ENCODE measurements around a stretch of chr21.

GRCh38 chr21:45266512-45267036 lies 21.1 kb downstream of the POFUT2 start:
- PRO-cap = no peak

DNA sequence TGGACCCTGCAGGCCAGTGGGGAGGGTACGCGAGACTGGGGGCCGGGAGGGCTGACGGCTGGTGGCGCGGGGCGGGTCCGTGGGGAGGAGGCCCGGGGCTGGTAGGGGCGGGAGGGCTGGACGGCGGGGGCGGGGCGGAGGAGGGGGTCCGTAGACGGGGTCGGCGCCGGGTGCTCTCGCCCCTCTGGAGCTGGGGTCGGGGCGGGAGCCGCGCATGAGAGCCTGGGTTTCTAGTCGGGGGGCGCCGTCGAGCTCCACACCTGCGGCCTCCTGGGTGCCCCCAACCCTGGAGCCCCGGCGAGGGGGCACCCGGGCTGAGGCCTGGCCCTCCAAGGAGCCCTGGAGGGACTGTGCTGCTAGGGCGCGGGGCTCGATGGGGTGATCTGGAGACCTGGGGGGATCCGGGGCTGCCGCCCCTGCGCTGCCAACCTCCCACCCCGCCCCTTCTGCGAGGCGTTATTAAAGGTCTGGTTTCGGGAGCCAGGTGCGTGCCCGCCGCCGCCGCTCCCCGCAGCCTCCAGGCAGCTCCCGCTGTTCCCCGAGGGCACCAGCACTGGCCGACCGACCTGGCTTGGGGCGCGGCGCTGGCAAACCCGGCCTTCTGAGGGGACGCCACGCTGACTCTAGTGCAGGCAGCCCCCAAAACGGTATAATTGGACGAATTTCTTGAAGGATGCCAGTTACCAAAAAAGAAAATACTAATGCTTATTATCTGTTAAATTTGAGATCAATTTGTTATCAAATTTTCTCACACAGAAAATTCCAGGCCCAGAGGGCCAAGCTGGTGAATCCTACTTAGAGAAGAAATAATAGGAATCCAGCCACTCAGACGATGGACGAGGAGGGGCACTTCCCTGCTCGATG lies 757 bp upstream of the POFUT2 start:
- PRO-cap = no peak

DNA sequence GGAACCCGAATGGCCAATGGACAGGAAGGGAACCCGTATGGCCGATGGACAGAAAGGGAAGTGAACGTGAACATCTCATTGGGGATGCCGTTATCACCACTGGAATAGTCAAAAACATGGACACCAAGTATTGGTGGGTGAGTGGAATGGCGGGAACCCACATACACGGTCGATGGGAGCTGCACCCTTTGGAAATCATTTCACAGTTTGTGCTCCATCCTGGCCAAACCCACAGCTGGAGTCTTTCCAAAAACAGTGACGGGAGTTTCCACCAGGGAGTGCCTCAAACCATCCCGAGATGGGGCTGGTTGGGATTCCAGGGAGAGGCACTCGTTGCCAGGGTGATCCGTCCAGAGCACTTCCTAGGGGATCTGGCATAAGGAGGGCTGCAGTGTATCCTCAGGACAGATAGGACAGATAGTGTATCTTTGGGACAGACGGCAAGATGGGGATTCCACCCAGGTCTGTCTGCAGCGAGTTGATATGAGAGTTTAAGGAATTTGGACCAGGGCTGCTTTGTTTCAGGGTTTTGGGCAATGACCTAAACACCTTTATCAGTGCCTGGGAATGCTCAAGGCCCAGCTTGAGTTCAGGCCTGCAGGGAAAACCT lies 3.2 kb upstream of the POFUT2 start:
- PRO-cap = no peak

GRCh38 chr21:45317442-45318216 lies 29.9 kb upstream of the POFUT2 start:
- PRO-cap = no peak

DNA sequence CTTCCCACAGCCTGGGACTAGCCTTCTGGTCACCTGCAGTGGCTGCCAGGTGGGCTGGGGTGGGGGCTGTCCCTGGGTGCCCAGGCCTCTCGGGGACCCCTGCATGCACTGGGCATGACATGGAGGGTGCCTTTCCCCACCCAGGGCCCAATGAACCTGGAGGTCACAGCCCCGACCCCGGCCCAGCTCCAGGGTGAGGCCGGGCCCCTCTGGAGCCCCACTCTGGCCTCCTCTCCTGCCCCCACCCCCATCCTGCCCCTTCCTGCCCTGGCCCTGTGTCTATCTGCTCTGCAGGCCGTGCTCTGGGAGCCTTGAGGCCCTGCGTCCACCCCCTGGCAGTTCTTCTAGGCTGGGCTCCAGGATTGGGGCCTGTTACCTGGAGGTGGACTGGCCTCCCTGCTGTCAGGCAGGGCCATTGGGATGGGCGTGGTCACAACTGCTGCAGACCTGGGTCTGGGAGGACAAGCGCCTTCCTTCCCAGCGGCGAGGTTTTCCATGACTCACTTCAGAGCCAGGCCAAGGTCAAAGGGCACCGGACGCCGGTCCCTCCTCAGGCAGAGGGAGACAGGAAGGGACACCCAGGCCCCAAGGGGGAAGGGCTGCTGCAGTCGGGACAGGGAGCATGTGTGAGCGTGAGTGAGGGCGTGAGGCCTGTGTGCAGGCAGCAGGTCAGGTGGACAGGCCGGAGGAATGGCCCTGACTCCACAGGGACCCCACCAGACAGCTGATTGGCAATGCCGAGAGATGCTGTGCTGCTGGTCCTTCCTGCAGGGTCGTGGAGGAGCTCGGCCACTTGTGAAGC lies 31.0 kb upstream of the POFUT2 start:
- PRO-cap = no peak

DNA sequence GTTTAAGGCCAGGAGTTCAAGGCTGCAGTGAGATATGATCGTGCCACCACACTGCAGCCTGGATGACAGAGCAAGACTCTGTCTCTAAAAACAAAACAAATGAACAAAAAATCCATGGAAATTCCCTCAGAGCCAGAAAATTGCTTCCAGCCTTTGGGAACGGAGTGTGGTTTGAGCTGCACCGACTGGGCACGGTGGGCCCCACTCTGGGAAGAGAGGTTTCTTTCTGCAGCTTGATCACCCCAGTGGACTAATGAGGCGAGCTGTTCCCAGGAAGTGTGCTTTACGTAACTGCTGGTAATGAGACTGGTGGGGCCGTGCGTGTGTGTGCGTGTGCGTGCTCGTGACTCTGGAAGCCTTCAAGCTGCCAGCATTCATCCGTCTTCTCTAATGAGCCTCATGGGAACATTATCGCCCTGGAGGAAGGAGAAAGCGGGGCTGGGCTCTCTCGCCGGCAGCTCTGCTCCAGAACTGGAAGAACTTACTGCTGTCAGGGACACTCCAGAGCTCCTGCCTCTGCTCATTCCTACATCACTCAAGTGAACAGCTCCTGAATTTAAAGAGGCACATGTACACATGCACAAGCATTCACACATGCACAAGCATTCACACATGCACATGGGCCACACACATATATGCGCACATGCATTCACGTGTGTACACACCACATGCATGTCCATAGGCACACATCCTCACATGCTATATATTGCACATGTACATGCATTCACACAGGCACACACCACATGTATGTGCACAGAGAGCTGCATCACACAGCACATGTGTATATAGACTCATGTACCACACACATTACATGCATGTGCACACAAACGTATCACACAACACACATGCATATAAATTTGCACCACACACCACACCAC lies 55.1 kb upstream of the COL18A1 start:
- PRO-cap = no peak

DNA sequence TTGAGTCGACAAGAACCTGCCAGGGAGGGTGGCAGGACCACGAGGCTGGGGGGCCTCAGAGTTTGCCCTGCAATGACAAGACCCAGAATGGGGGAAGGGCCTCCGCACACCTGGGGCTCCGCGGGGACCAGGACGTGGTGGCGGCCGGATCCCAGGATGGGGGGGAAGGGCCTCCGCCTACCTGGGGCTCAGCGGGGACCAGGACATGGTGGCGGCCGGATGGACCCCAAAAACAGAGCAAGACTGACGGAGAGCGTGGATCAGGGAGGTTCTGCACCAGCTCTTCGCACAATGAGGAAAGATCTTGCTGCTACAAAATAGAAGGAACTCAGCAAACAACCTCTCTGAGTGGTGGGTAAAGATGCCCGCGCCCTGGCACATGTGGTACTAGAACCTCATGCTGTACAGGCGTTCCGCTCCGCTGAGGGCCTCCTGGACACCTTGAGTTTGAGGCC lies 53.7 kb upstream of the COL18A1 start:
- PRO-cap = no peak

GRCh38 chr21:45378051-45378911 lies 26.7 kb upstream of the COL18A1 start:
- PRO-cap = no peak

DNA sequence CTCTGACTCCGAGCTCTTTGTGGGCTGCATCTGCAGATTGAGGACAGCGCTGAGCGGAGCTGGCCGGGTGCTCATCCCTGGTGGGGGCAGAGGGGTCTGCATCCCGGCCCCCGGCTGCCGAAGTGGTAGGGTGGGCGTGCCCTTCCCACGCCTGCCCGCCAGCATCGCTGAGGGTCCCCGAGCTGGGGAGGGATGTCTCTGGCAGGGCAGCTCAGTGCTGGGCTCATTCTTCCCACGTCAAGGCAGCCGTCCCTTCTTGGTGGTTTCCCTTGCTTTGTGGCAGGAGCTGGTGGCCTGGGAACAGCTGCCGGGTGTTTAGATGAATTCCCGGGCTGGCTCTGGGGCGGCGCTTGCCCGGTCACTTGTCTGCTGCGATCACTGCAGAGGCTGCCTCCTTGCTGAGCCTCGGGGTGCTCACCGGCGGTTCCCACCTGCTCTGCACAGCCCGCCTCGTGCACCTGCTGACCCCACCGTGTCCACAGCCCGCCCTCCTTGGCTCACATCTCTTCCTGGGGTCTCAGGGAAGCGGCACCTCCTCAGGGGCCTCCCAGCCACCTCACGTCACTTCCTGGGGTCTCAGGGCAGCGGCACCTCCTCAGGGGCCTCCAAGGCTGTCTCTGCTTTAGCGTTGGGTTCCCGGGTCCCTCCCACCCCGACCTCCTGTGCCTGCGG lies 13.3 kb downstream of the COL18A1 start:
- PRO-cap = no peak

DNA sequence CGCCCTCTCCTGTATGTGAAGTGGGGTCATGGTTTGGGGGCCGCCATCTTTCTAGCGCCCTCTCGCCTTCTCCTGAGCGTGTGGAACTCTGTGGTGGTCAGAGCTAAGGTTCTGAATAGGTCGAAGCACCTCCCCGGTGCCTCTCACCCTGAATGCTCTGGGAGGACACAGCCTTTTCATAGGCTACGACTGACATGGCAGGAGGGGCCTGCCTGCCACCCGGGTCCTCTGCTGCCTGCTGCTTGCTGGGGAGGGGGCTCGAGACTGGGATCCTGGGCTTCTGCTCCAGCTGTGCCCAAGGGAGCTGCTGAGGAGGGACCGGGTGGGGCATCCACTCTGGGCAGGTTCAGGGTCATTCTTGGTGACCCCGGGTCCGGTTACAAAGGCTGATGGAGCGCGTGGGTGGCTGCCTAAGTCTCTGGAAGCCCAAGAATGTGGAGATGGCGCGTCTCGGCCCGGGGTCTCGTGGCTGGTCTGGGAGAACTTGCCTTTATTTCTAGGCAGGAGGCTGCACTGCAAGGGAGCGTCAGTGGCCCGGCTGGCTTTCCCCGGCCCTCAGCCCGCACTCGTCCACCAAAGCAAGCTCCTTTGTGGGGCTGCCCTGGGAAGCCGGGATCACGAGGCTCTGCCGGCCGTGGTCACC lies 25.4 kb downstream of the COL18A1 start:
- PRO-cap = no peak

- PRO-cap = no peak
These were observed 43.7 kb downstream of the COL18A1 start for GRCh38 chr21:45448577-45449126.

DNA sequence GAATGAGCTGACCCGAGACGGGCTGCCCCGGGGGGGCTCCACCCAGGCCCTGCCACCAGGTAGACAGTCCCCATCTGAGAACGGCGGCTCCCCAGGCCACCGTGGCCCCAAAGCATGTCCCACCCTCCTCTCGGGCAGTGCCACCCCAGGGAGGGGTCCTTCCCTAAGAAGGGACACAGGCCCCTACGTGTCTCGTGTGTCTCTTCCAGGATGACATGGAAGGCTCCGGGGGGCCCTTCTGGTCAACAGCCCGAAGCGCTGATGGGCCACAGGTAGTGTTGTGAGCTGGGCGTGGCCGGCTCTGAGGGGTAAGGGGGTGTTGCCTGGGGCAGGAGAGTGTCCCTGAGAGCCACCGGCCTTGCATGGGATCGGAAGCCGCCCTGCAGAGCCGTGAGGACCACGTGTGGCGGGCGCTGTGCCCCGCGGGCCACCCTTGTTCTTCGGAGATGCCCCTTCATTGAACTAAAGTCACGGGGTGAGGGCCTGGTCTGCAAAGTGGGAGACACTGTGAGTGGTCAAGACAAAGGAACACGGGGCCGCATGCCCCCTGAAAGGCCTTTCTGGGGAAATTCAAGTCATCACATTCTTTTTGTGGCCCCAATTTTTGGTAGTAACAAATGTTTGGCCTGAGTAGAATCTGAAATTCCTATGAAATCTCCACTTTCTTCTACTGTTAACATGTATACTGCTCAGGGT lies 54.9 kb downstream of the SLC19A1 start:
- PRO-cap = no peak

GRCh38 chr21:45490969-45491501 lies 51.2 kb downstream of the SLC19A1 start:
- PRO-cap = no peak

GRCh38 chr21:45555247-45556037 lies 13.2 kb upstream of the SLC19A1 start:
- PRO-cap = unidirectional peak, plus-strand start at chr21:45555495; bidirectional peak, plus-strand start at chr21:45555877, minus-strand start at chr21:45555803

DNA sequence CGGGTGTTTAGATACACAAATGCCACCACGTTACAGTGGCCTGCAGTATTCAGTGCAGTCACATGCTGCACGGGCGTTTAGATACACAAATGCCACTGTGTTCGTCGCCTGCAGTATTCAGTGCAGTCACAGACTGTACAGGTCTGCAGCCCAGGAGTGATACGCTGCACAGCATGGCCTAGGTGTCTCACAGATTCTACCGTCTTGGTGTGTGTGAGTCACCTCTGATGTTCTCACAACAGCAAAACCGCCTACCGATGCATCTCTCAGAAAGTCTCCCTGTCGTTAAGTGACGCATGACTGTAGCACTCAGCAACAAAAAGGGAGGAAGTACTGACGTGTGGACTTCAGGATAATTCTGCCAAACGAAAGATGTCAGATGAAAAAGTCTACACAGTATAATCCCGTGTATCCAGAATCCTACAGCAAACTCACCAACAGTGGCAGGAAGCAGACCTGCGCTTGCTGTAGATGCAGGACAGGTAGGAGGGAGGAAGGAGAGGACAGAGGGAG lies 36.4 kb upstream of the PCBP3 start:
- PRO-cap = no peak

DNA sequence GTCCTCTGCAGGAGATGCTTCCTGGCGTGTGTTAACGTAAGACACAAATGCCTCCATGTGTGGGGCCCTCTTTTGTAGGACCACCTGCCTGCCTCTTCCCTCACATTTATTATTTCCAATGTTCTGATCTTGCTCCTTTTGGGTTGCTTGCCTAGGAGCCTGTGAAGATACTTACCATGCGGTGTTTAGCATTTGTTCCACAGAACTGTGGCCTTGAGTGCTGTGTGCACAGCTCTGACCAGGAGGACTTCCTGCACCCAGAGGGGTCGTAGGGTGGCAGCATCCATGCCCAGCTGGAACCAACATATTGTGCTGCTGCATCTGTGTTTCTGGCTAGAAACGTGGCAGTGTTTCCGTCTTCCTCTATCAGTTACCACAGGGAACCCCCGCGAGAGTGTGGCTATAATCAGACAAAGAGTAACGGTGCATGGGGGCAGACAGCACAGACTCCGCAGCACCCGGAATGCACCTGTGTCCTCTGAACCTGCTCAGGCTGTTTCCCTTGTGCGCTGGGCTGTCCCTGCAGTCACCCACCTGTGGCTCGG lies 11.6 kb upstream of the PCBP3 start:
- PRO-cap = no peak

DNA sequence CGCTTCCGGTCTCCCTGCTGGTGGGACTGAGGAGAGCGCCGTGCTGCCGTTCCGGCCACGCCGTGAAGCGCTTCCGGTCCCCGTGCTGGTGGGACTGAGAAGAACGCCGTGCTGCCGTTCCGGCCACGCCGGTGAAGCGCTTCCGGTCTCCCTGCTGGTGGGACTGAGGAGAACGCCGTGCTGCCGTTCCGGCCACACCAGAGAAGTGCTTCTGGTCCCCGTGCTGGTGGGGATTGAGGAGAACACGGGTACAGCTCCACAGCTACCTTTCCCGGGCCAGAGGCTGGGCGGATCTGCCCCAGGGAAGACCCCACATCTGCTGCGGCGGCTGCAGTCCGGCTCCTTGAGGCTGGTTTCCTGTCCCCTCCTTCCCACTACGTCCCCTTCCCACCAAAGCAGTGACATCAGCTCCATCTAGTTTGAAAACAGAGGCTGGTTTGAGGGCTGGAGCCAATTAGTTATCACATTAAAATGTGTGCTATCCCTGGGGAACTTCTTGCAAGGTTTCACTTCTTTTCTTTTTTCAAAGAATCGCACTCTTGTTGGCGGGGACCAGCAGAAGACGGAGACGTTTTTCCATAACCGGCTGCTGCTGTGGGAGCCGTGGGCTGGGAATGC lies 9.1 kb upstream of the PCBP3 start:
- PRO-cap = no peak

GRCh38 chr21:45867623-45867968 lies 114.0 kb upstream of the COL6A1 start:
- PRO-cap = no peak

GRCh38 chr21:45901059-45901837 lies 80.3 kb upstream of the COL6A1 start:
- PRO-cap = no peak

DNA sequence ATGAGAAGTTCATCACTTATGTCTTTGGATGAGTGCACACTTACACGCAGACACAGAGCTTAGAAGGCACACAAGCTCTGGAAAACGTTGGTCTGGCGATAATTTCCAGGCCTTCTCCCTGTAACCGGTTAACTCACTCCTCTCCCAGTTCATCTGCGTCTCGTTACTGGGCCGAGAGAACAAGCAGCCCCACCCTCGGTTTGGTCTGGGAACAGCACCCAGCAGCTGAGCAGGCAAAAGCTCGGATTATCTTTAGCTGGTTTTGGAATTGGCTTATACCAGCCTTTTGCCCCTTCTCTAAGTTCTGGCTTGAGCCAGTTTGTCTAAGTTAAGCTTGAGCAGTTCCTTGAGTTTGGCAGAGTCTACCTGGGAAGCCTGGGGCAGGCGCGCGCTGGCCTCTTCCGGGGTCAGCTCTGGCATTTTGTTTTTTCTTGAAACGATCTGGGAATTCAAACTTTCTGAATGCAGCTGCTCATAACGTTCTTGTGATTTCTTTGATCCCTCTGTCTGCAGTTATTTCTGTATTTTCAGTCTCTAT lies 27.2 kb upstream of the COL6A1 start:
- PRO-cap = no peak